ENCODE measurements around the genes FCHO2, TMEM171 and ENC1.

- PRO-cap = no peak
Observed at GRCh38 chr5:72138783-72139446, 31.6 kb downstream of the MAP1B start.

GRCh38 chr5:72387971-72388496 is 67.9 kb downstream of the PTCD2 start:
- PRO-cap = no peak

DNA sequence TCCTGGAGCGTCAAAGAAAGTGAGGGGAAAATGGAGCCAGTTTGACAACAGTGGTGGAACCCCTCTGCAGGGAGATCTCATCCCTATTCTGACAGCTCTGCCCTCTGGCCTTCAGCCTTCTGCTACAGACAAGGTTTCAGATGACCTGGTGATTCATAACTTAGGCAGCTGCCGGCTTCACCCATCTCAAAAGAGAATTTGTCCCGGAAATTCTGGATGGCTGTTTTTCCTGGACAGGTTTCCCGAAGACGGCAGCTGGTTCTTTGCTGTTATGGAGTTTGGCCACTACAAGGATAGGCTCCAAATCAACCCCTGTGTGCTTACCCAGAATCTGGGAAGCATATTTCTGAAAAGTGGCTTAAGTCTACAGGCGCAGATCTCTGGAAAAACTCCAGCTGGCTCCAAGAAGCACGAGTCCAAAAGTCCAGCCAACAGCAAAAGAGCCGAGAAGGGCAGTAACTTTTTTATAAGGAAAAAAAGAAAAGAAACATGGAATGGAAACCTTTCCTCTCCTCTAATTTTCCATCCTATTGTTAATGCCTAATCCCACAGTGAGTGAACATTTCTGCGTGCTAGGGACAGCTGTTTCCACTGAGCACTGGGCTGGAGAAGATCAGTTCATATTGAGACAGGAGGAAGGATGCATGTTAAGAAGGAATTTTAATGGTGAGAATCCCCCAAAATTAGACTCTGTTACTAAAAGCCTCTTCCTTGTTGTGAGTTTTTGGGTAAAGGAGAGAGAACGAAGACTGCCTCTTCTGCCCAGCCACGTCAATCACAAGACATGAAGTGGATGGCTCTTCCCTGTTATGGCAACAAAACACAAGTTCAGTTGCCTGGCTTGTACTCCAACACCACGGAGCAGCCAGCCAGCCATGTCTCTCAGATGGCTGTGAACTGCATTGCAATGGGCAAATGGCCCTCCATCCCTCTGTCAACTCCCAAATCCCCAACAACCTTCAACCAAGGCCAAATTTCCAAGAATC is 54.4 kb downstream of the ZNF366 start:
- PRO-cap = no peak

GRCh38 chr5:72485430-72486232 is 21.6 kb downstream of the ZNF366 start:
- PRO-cap = no peak

GRCh38 chr5:72600178-72600754 is 93.1 kb upstream of the ZNF366 start:
- PRO-cap = unidirectional peak, minus-strand start at chr5:72600530

DNA sequence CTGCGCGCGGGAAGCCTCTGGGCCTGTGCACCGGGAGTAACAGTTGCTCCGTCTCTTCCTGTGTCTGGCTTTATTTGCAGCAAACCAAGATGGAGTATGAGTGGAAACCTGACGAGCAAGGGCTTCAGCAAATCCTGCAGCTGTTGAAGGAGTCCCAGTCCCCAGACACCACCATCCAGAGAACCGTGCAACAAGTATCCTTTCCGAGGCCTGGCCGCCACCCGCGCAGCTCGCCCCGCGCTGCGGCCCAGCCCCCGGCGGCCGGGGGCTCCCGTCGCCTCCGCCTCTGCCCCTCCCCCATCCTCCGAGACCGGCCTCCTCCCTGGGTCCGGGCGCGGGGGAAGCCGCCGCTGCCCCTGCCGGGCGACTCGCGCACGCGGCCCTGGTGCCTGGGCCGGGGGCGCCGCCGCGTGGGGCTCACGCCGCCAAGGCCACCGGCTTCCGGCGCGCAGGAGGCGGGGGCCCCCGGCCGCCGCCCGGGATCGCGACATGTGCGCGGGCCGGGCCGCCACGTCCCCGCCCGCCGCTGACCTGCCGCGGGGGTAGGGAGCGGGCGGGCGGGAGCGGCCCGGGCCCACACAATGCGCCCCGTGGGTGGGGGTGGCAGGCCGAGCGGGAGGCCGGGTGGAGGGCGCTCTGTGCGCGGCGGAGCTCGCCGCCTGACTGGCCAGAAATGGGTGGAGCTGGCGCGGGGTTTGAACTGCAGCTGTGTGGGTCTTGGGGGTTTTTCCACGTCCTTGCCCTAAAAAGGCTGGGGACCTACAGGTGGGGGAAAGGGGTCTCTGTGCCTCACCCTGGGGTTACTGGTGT is 32.0 kb downstream of the TNPO1 start:
- PRO-cap = unidirectional peak, minus-strand start at position 661 of the sequence

DNA sequence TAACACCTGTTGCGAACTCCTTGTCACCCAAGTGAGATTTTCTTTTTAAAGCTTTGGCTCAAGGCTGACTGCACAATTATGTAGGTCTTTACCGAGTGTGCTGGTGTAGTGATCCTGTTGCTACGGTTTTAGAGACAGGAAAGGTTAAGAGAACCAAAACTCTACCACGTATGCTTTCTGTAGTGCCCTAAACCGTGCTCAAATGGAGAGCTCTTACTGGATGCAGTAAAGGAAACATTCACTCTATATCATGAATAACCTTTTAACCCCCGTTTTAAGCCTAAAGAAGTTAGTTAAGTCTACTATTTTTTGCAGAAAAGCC is 32.6 kb downstream of the TNPO1 start:
- PRO-cap = no peak

DNA sequence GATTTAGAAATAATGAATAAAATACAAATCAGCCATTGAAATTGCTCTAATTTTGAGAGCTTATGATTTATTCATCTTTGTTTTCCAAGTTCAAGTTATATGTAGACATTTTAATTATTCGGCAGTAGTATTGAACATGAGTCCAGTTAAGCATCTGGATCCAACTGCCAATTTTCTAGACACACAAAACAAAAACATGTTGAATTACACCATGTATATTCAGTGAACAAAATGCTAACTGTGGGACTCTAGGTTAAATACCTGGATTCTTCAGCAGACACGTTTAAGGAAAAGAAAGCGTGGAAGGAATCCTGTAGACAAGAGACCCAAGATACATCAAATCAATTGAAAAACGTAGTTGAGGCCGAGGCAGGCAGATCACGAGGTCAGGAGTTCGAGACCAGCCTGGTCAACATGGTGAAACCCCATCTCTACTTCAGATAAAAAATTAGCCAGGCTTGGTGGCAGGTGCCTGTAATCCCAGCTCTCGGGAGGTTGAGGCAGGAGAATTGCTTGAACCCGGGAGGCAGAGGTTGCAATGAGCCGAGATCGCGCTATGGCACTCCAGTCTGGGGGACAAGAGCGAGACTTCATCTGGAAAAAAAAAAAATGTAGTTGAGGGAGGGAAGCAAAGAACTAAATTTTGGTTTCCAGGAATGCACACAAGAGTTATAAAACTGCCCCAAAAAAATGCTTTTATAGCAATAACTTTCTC is 54.2 kb upstream of the FCHO2 start:
- PRO-cap = no peak

DNA sequence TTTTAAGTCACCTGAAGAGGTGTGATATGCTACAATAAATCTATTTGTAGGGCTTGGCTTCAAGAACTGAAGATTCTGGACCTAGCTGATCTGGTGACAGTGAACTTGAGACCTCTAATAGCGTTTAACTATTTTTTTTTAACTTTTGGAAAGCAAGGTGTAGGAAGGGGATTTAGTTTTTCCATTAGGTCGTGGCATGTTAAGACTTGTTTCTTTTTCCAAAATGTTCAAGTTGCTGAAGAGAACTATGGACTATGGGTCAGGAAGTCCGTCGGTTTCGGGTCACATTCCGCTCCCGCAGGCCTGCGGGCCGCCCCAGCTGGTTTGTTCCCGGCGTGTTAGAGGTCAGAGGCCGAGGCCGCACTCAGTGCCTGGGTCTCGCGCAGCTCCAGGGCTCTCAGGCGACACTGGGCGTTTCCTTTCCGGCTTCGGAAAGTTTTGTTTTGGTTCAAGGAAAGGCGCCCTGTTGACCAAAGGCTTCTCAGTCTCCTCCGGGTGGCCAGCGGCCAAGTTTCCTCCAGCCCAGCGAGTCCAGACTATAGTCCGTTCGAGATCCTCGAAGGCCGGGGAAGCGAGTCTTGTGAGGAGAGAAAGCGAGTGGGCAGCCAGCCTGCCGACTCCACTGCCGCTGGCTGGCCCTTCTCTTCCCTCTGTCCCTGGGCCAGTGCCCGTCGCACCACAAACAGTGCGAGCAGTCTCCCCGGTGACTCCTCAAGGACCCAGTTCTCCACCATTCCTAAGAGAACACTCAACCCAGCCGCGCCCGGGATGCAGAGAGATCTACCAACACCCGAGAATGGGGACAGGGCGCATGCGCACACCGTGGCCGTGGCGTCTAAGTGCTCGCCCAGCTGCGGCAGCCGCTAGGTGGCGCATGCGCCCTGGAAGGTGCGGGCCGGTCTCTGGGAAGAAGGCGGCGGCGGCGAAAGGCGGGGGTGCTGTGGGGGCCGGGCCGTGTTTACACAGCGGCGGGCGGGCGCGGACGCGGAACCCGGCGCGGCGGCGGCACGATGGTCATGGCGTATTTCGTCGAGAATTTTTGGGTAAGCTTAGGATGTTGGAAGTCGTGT is at the start of gene FCHO2:
FCHO2 (plus strand) TSS at position 955 of the 1,070 bp plus-strand sequence.
- PRO-cap = bidirectional peak, plus-strand start at position 441 of the sequence, minus-strand start at position 326 of the sequence; bidirectional peak, plus-strand start at position 965 of the sequence, minus-strand start at position 798 of the sequence

DNA sequence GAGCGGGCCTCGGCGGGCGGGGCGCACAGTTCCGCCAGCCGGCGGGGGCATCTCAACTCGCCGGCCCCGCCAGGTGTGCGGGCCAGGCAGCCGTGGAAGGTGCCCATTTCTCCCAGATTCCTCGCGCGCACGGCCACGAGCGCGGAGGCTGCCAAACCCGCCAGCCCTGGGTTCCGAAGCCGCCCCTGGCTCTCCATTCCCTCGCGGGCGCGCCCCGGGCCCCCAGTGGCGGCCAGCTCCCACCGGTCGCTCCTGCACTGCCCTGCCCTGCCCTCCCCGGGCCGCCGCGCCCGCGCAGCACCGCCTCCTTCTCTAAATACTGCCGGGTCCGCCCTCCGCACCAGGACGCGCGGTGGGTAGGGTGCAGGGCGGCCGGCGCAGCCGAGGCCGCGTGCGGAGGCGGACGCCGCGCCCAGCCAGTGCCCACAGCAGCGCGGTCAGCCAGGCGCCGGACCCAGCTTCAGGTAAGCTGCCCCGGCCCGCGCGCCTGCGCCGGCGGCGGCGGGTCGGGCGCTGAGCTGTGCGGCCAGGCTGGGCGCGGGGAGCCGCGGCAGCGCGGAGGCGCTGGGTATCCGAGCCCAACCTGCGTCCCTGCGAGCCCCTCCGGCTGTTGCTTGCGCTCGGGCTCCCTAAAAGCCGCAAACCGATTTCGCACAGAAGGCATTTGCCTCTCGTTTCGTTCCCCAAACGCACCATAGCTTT is at the start of gene TMEM171:
TMEM171 (plus strand) TSS at position 343 of the 702 bp plus-strand sequence.
- PRO-cap = bidirectional peak, plus-strand start at position 343 of the sequence, minus-strand start at position 259 of the sequence

DNA sequence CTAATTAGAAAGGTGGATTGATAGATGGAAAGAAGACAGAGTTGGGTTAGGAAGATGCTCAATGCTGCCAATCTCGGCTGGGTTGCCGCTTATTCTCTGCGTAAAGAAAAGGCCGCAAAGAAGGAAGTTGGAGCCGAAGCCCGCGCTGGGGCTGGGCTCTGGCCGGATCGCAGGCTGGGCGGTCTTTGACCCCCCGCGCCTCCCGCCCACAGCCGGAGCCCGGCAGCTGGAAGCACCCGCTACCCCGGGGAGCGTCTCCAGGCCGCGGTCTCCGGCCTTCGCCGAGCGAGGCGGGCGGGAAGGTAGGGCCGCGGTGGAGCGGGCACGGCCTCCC is 12.1 kb downstream of the FOXD1 start:
- PRO-cap = no peak

DNA sequence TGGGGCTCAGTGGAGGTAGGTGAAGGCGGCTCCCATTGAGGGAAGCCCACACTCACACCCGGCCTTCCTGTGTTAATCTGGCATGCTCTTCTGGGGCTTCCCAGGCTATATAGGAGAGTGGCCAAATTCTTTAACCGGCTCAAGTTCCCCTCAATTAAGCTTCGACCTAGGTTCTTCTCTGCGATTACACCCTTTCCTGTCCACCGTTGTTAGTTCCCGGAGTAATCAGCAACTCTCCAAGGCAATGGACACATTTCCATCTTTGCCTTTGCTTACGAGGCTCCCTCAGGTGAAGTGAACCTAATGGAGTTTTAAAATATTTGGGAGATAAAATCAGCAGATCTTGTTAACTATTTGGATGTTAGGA is 338 bp downstream of the UTP15 start:
- PRO-cap = no peak

GRCh38 chr5:73663919-73664249 is 37.9 kb downstream of the ARHGEF28 start:
- PRO-cap = no peak

DNA sequence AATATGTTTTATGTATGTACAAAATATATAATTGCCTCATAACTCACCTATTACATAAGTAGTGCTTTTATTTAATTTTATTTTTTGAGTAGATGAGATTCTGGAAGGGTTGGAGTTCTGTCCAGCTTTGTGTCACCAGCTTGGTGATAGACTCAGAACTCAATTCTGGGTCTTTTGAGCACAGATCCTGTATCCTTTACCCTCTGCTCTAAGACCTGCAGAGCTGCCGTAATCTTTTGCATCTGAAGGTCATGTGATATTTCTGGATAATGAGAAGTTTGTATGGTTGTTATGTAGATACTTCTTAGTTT is 221.2 kb downstream of the ARHGEF28 start:
- PRO-cap = no peak

GRCh38 chr5:73917403-73917943 is 291.5 kb downstream of the ARHGEF28 start:
- PRO-cap = no peak

- PRO-cap = no peak
Observed at GRCh38 chr5:74392585-74393254, 247.8 kb downstream of the ENC1 start.

GRCh38 chr5:74640236-74641320 is at the start of gene ENC1:
Gene ENC1, minus strand, starts transcription at chr5:74640728.
- PRO-cap = bidirectional peak, plus-strand start at chr5:74640350, minus-strand start at chr5:74640343; bidirectional peak, plus-strand start at chr5:74640659, minus-strand start at chr5:74640726; bidirectional peak, plus-strand start at chr5:74640865, minus-strand start at chr5:74640856; bidirectional peak, plus-strand start at chr5:74640937, minus-strand start at chr5:74640922

DNA sequence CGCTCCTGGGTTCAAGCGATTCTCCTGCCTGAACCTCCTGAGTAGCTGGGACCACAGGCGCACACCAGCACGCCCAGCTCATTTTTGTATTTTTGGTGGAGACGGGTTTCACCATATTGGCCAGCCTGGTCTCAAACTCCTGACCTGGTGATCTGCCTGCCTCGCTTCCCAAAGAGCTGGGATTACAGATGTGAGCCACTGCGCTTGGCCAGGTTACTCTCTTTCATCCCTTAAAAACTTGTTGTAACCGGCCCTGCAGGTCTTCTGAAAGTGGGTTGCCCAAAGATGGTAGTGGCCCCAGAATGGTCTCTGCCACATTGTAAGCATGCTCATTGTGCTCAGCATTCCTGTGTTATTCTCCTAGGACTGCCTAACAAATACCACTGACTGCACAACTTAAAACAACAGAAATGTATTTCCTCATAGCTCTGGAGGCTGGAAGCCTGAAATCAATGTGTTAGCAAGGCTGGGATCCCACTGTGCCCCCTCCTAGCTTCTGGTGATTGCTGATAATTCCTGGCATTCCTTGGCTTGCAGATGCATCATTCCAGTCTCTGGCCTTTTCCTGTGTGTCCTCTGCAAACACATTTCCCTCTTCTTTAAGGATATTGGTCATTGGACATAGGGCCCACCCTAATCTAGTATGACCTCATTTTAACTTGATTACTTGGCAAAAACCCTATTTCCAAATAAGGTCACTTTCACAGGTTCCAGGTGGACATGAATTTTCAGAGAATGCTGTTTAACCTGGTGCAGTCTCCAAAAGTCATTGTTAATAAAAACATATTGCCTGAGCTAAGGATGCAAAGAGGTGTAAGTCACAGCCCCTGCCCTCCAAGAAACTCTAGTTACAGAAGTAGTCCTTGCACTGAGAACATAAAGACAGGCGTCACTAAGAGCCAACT is 3.4 kb upstream of the GCNT4 start:
- PRO-cap = no peak

DNA sequence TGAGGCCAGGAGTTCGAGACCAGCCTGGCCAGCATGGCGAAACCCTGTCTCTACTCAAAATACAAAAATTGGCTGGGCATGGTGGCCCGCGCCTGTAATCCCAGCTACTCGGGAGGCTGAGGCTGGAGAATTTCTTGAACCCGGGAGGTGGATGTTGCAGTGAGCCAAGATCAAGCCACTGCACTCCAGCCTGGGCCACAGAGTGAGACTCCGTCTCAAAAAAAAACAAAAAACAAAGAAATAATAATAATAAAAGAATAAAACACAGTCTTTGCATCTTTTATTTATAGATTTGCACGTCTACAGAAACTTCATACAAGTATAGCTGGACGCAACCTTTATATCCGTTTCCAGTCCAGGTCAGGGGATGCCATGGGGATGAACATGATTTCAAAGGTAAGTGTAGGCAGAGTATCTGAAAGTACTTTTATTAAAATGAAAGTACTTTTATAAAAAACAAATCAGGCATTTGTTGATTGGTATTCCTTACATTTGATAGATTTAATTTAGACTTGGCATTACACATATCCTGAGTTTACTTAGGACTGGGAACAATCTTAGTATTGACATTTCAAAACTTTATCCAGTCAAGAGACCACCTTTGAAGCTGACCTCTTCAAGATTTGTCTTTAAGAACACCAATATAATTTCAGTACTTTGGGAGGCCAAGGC is 19.2 kb downstream of the HMGCR start:
- PRO-cap = no peak

DNA sequence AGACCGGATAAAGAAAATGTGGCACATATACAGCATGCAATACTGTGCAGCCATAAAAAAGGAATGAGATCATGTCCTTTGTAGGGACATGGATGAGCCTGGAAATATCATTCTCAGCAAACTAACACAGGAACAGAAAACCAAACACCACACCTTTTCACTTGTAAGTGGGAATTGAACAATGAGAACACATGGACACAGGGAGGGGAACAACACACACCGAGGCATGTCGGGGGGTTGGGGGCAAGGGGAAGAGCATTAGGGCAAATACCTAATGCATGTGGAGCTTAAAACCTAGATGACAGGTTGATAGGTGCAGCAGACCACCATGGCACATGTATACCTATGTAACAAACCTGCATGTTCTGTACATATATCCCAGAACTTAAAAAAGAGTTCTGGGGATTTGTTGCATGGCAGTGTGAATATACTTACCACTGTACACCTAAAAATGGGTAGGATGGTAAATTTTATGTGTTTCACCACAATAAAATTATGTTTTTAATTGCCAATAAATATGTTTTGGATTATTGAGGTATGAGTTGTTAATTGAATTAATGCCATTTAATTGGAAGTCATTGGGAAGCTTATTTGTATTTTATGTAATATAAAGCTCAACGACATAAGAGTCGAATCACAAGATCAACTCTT is 20.7 kb downstream of the HMGCR start:
- PRO-cap = no peak

Measured in mucosa of descending colon (tissue), 1 donor.